ENCODE data around the genes INO80 and LTK.

- PRO-cap, result no peak
Observed at GRCh38 chr15:40338265-40339453, 2.1 kb downstream of the CCDC9B start.

DNA sequence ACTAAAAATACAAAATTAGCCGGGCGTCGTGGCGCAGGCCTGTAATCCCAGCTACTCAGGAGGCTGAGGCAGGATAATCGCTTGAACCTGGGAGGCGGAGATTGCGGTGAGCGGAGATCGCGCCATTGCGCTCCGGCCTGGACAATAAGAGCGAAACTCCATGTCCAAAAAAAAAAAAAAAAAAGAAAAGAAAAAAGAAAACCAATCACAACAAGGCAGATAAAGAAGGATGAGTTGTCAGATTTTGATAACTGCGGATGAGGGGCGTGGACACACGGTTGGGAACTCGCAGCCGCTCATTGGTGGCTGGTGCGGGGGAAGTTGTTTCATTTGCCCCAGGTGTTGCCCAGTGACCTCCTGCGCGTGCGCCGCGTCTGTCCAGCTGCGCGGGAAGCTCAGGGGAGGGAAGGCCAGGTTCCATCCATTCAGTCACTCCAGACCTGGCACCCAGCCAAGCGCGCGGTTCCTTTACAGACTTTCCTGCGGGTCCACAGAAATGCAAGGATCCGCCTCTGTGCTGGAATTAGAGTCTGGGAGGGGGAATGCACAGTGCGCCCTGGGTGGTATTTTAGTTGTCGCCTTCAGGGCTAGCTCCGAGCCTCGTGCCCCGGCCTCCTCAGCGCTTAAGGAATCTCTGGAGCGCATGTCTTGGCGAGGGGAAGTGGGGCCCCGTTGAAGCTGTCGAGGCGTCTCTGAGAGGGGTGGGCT, 769 bp upstream of the GCHFR start:
- PRO-cap, result no peak

- PRO-cap, result no peak
Observed at GRCh38 chr15:40852656-40853756, 9.2 kb downstream of the SPINT1 start.

GRCh38 chr15:40922102-40923016, 6.8 kb upstream of the DLL4 start:
- PRO-cap, result no peak

DNA sequence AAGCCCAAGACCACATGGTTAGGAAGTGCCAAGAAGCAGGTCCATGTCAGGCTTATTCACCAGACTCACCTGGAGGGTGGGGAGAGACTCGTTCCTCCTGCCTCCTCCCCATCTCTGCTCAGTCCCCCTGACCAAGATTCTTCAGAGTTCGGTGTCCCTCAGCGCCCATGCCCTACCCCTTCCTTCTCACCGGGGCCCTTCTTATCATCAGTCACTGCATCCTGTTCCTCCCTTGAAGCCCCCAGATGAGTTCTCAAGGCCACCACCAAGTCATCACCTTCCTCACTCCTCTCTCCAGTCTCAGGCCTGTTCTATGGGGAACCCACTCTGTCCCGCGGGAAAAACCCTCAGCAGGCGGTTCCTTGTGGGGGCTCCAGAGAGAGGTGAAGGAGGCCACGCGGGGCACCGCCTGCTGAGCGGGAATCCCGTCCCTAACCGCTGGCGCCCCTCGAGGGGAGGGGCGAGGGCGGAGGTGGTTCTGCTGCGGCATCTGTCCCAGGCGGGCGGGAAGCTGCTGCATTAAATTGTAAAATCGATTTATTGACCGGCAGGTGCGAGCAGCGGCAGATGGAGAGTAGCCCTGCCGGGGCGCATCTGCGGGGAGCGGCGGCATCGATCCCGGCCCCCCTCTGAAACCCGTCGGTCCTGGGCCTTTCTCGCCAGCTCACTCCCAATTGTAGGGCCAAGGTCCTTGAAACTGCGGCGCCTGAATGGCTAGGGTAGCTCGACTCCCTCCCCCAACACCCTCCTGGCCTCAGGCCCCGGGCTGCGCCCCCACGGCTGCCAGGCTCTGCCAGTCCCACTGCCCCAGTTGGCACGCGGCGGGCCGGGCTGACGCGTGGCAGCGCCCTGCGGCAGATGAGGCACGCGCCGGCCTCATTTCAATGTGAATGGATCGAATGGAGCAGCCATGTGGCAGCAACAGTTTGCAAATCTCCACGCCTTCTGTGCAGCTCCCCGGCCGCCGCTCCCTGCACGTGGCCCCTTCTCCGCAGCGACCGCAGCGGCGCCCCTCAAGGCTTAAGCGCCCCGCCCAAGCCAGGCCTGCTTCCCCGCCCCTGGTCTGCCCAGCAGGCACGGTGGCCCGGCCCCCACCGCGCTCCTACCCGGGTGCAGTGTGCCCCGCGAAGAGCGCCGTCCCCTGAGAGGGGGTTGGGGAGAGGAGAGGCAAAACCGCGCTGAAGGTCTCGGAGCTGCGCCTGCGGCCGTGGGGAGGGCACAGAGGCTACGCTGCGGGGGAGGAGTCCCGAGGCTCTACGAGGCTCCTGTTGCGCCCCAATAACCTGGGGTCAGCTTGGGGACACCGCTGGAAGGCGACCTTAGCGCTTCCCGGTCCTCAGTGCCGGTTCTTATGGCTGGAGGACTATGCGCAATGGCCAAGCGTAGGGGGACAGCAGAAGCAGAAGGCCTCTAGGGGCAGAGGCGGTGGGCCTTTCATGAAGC, 3.4 kb upstream of the DLL4 start:
- PRO-cap, result no peak

DNA sequence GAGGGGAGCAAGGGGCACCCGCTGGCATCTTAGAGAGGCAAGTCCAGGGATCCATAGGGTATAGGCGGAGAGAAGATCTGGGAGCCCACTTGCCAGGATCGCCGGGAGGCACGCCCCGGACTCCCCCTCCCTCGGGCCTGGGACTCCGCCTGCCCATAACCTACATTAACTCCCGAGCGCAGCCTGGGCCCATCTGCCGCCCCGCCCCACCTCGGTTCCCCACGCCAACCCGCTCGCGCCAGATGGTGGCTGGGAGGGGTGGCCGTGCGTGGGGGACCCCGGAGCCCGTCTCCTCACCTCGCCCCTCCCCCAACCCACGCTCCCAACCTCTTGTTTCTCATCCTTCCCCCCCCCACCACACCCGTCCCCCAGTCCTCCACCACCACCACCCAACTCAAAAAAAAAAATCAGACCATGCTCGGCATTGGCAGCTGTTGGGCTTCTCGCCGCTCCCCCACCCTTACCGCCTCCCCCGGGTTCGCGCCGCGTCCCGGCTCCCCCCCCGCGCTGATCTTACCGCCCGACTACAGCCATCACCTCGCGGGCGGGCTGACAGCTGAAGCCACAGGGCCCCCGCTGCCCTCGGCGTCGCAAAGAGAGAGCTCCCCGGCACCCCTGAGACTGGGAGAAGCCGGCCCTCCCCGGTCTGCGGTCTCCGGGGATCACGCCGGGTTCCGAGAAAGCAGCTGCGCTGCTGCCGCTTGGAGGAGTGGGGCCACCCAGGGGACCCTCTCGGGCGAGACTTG, 1.5 kb upstream of the DLL4 start:
- PRO-cap, result no peak

DNA sequence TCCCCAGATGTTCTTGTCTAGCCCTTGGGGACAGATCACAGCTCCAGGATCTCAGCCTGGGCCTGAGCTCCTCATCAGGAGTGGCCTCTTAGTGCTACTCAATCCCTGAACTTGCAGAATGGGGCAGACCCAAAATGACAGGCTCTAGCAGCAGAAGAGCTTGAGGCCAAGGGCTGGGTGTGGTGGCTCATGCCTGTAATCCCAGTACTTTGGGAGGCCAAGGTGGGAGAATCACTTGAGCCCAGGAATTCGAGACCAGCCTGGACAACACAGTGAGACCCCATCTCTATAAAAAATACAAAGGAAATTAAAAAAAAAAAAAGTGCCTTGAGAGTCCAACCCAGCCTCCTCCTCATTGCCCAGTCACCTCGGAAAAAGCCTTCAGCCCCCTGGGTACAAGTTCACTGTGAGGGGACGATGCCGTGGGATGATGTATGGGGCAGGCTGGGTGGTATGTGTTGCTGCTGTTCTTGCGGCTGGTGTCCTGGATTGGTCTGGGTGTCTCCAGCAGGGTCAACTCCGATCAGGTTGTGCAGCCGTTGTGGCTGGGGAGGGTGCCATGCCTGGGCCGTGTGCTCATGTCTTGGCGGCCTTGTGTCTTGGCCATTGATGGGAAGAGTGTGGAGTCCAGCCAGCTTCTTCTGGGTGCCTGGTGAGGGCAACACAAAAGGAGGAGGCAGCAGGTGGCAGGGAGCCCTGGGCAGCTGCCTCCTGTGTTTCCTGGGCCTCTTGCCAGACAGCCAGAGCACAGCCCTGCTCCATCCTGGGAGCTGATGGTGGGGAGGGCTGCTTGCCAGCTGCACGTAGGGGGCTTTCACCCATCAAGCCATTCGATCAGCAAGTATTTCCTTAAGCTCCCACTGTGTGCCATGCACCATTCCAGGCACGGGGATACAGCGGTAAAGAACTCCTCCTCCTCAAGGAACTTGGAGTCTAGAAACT, 4.1 kb downstream of the CHAC1 start:
- PRO-cap, result no peak

DNA sequence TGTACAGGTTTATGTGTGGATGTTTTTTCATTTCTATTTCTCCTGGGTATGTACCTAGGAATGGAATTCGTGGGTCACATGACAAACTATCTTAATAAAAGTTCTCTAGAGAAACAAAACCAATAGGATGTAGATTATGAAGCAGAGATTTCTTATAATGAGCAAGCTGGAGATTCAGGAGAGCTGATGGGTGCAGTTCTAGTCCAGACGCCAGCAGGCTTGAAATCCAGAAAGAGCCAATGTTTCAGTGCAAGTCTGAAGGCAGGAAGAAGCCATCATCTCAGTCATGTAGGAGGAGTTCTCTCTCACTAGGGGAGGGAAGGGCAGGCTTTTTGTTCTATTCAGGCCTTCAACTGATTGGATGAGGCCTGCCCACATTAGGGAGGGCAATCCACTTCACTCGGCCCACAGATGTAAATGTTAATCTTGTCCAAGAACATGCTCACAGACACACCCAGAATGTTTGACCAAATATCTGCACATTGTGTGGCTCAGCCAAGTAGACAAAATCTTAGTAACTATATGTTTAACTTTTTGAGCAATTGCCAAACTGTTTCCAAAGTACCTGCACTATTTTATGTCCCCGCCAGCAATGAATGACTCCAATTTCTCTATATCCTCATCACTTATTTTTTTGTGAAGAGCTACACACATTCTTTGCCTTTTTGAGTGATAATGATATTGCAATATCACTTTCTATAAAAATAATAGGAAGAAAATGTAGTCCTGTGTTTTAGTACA, 19.0 kb downstream of the CHAC1 start:
- PRO-cap, result no peak

DNA sequence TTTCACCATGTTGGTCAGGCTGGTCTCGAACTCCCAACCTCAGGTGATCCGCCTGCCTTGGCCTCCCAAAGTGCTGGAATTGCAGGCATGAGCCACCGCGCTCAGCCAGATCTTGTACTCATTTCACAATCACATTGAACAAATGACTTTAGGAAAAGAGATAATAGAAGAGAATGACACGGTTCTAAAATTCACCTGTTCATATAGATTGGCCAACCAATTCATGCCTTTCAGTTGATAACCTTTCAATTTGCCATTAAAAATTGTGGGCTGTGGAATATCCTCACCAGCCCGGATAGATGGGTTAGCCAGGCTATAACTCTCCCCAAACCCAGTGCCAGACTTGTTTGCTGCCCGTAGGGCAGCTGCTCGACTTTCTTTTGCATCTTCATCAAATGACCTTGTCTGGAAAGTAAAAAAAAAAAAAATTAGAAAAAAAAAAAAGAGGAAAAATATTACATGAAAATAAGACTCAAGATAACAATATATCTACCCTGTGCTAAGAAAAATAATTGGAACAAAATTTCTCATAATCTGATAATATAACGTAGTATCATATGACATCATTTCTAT, 44.3 kb downstream of the INO80 start:
- PRO-cap, result no peak

- PRO-cap, result unidirectional peak, minus-strand start at chr15:41116224; bidirectional peak, plus-strand start at chr15:41116644, minus-strand start at chr15:41116614
Observed at GRCh38 chr15:41116183-41116752, at the start of gene INO80. TSS of gene INO80 (minus strand) at chr15:41116280.

- PRO-cap, result no peak
Observed at GRCh38 chr15:41256263-41257237, 25.5 kb downstream of the CHP1 start.

GRCh38 chr15:41283432-41284457, 48.6 kb downstream of the OIP5 start:
- PRO-cap, result bidirectional peak, plus-strand start at chr15:41284008, minus-strand start at chr15:41283826; unidirectional peak, plus-strand start at chr15:41284170

- PRO-cap, result no peak
Observed at GRCh38 chr15:41482074-41482942, 11.4 kb upstream of the ITPKA start.

DNA sequence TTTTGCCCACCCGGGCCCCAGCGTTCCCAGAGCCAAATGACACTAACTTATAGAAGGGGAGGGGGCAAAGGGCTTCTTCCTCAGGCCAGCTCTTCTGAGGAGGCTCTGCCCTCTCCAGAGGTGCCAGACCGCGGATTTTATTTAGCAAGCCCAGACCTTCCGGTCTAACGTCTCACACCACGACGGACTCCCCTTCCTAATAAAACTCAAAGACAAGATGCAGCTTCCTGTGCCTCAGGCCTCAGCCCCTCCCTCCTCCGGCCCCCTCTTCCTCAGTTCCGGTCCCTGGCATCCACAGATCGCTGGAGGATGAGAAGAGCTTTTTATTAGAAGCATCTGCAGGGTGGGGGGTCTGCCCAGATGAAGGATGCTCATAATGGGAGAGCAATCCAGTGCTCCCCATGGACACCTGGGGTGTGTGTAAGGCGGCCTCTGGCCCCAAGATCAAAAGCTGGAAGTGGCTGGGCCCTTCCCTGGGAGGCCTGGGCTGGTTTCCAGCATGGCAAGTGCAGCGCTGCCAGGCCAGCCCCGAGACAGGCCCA, 9.7 kb downstream of the ITPKA start:
- PRO-cap, result no peak

DNA sequence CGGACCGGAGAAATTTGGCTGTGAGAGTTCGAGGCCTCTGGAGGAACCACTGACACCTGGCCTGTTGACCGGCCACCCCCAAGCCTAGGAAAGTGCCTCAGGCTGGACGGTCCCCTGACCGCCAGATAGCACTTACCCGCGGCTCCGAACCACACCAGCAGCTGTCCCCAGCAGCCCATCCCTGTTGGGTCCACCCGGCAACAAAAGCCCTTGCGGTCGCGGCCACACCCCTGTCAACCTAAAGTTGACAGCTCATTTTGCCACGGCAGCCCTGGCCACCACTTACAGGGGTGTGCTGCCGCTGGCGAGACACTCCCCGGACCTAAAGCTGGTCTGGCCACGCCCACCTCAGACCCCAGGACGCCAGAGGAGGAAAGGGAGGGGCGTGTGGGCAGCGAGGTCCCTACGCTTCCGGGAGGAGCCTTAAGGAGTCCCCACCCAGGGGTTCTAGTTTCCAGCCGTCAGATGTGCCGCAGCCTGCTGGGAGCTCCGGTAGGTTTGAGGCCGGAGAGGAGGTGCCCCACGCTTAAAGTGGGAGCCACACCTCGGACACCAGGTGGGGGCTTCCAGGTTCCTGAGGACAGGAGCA, at the start of gene LTK:
LTK (minus strand) TSS at position 297 of the 589 bp plus-strand sequence.
- PRO-cap, result no peak

DNA sequence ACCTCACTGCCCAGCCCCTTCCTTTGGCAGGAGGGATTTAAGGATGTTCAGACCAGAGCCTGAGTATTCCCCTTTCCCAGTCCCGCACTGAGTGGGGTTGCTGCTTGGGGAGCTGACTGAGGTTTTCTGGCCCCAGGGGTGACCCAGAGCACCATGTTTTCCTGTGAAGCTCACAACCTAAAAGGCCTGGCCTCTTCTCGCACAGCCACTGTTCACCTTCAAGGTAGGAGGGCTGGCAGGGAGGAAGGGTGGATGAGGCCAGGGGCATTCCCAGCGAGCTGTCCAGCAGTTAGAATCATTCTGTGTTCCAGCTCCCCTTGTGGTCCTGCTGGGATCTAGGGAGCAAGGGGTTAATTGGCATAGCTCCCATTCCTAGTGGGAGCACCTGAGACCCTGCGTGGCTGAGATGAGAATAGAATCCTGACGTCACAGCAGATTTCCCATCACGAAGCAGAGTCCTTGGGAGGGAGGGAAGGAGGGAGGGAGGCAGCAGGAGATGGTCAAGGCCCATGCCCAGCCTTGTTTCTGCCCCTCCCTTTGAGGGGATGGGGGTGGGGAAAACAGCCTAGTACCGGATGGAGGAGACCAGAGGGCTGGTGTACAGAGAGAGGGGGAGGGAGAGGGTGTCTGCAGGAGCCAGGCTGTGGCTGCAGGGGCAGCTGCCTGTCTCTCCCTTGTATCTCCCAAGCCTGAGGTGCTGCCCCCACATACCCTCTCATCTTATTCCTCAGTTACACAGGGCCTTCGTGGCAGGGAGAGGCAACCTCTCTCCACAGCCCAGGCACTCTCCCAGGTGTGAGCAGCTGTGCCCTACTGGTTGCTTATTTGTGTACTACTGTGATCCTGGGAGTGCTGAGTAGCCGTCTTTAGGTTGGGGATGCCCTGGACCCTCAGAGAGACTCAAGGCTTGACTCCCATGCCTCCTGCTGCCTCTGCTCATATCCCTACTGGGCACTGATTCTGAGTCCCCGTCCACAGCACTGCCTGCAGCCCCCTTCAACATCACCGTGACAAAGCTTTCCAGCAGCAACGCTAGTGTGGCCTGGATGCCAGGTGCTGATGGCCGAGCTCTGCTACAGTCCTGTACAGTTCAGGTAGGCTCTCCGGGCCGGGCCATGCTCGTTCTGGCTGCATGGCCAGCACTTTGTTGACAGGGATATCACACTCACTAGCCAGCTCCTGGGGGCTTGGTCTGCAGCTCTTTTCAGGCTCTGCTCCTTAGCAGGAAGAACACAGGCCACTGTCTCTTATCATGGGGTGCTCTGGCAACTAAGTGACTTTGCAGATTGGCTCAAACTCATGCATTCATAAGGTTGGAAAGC, 5.5 kb downstream of the TYRO3 start:
- PRO-cap, result no peak

DNA sequence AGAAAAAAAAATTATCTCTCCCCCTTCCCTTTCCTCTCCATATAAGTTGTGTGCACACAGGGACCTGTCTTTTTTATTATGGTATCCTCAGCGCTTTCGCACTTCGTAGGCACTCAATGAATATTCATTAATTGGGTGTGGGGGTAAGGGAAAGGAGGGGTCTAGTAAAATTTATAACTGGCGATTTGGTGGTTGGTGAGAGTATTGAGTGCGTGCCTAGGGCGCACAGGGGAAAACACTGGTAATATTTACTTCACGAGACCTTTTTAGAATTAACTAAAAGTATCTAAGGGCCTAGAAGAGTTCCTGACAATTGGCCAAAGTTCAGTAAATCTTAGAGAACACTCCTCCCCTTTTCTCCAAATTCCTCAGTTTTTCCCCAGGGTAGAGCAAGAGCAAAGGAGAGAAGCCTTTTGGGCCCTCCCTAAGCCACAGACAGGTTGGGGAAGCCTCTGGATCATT, 25.7 kb downstream of the TYRO3 start:
- PRO-cap, result no peak

GRCh38 chr15:41620927-41621740, 62.1 kb downstream of the TYRO3 start:
- PRO-cap, result bidirectional peak, plus-strand start at chr15:41621533, minus-strand start at chr15:41621330; bidirectional peak, plus-strand start at chr15:41621807, minus-strand start at chr15:41621584

- PRO-cap, result bidirectional peak, plus-strand start at chr15:41660431, minus-strand start at chr15:41660311; bidirectional peak, plus-strand start at chr15:41660795, minus-strand start at chr15:41660752
Observed at GRCh38 chr15:41660231-41661353, 101.6 kb downstream of the TYRO3 start.

DNA sequence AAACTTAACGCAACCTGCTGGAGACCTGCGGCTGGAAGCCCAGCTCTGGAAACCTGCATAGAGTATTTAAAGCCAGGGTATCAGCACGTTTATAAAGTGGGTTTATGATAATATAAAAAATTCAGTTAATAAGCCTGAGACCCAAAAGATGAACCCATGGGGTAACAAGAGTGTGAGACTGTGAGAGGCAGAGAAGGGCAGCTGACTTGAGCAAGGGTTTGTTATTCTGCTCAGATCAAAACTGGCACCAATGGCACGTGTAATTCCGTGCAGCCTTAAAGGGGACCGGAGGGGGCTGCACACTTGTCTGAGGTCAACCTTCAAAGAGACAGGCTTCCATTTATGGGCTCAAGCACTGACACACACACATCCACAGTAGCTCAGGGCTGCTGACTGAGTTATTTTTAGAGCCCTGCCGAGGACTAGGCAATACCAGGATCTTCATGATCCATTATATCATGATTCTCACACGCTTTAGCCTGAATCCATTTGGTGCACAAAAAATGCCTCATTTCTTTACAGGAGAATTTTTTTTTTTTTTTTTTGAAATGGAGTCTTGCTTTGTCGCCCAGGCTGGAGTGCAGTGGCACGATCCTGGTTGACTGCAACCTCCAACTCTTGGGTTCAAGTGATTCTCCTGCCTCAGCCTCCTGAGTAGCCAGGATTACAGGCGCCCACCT, 20.5 kb upstream of the SPTBN5 start:
- PRO-cap, result no peak

Measured in paraaortic lymph node (tissue), 1 donor.